Mesenchymal stem cell of Wharton's jelly (primary cell): ENCODE results near the genes UPF2 and MCM10.

- CAGE, long polyA plus RNA: no peak
Observed at GRCh38 chr10:11569848-11570440, 41.5 kb downstream of the USP6NL start.

- CAGE, long polyA plus RNA: no peak
Observed at GRCh38 chr10:11612388-11613010, 1.0 kb upstream of the USP6NL start.

GRCh38 chr10:11625078-11625465 lies 13.6 kb upstream of the USP6NL start:
- CAGE, long polyA plus RNA: no peak

DNA sequence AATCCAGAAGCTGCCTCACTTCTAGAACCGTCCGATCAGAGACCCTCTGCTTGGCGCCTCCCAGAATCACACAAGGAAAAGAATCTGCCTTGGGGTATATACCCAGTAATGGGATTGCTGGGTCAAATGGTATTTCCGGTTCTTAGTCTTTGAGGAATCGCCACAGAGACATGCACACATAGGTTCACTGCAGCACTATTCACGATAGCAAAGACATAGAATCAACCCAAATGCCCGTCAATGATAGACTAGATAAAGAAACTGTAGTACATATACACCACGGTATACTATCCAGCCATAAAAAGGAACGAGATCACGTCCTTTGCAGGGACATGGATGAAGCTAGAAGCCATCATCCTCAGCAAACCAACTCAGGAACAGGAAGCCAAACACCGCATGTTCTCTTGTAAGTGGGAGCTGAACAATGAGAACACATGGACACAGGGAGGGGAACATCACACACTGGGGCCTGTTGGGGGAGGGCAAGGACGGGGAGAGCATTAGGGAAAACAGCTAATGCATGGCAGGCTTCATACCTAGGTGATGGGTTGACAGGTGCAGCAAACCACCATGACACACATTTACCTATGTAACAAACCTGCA lies 58.1 kb upstream of the ECHDC3 start:
- CAGE, long polyA plus RNA: no peak

- CAGE, long polyA plus RNA: no peak
Observed at GRCh38 chr10:11687060-11687807, 54.9 kb upstream of the ECHDC3 start.

- CAGE, long polyA plus RNA: no peak
Observed at GRCh38 chr10:11798719-11799310, 24.3 kb upstream of the PROSER2 start.

DNA sequence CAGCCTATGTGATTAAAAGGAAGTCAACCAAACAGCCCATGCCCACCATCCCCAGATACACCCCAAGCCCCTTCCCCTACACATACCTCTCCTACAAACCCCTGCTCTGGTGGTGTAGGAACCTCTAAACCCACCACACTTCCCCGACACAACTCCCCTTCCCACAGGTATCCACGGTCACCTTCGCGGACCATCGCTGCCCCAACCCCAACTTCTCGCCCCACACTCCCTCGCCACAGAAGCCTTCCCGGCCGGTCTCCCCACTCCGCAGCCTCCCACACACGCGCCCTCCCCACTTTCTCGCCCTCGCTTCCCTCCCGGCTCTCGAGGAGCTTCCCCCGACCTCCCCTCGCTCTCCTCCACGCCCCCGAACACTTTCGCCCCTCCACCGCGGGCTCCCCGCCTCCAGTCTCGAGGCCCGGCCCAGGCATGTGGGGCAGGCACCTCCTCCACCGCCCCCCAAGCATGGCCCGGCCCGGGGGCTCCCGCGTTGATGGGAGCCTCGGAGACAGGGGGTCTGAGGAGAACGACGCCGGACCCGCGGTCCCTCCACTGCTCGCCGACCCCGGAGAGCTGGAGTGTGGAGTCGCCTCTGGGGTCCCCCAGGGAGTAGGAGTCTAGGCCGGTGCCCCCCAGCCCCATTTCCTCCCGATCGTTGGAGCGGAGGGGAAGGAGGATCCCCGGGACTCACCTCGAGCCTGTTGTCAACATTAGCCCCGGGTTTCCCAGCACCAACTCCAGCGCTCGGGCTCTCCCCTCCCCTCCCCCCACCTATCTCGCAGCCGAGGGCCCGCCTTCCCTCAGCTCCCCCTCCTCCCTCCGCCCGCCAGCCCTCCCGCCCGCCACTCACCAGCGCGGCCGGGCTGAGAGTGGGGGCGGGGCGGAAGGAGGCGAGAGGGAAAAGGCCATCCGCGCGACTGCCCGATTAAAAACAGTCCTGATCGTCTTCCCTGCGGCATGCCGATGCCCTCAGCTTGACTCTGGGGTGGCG lies at the start of gene UPF2:
Gene UPF2, minus strand, starts transcription at position 746 of the 991 bp plus-strand sequence.
- CAGE, long polyA plus RNA: no peak

GRCh38 chr10:12045582-12045976 lies 3.0 kb upstream of the UPF2 start:
- CAGE, long polyA plus RNA: no peak

DNA sequence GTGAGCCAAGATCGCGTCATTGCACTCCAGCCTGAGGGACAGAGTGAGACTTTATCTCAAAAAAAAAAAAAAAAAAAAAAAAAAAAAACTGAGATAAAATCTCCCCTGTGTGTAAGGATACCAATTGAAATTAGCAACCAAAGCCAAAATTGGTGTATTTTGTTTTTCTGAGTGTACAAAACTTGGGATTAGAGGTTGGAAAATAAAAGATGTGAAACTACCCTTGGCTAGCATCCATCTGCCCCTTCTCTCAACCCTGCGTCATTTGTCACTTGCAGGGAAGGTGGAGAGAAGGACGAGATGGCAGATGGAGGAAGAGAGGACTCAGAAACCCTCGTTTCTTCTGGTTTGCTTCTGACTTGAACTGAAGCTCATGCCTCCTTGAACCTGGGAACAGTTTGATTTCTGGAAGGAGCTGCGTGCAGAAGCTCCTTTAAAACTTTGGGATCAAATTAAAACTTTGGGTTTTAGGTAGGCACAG lies 16.1 kb upstream of the CAMK1D start:
- CAGE, long polyA plus RNA: no peak

DNA sequence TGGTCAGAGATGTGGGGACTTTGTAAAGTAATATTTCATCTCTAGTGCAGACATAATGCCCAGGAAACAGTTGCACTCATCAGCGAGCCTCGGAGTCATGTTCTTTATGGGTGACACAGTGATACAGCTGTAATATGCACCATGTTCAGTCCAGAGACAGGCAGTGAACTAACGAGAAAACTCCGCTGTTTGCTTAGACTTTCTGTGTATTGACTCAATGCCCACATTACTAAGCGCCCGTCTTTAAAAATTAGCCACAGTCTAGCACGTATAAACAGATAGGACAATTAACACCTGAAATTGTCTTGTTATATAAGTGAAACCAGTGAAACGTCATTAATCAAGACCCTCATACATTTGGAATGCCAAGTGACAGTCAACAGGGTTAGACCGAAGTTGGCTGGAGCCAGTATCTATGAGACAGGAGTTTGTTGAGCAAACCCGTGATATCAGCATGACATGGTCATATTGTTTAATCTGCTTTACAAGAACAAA lies 56.0 kb downstream of the CAMK1D start:
- CAGE, long polyA plus RNA: no peak

GRCh38 chr10:12456769-12457139 lies 107.4 kb downstream of the CAMK1D start:
- CAGE, long polyA plus RNA: no peak

DNA sequence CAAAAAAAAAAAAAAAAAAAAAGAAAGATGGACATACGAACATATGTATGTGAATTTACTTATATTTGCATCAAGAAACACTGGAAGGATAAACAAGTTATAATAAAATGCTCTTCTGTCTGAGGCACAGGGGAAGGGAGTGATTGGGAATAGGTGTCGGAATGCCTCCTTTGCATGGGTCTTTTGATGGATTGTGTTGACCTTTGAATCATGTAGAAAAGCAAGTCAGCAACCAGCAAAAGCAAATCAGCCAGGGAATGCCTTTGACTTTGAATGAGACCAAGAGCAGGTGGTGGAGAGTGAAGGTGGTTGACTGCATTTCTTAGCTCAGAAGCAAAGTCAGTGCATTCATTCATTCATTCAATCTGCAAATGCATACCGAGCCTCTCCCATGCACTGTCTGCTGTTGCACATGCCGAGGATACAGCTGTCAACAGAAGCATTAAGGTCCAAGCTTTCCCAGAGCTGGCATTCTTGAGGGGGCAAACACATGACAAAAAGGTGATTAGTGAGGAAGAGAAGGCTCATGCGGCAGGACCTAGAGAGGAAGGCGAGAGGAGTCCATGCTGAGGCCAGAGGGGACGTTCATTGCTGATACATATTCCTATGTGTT lies 108.5 kb downstream of the CAMK1D start:
- CAGE, long polyA plus RNA: no peak

DNA sequence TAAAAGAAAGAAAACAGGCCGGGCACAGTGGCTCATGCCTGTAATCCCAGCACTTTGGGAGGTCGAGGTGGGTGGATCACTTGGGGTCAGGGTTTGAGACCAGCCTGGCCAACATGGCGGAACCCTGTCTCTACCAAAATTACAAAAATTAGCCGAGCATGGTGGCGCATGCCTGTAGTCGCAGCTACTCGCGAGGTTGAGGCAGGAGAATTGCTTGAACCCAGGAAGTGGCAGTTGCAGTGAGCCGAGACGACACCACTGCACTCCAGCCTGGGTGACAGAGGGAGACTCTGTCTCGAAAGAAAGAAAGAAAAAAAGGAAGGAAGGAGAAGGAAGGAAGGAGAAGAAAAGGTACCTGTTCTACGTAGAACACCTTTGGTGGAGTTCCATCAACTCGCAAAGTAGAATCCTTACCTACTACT lies 24.4 kb upstream of the MCM10 start:
- CAGE, long polyA plus RNA: no peak

GRCh38 chr10:13161081-13161754 lies at the start of gene MCM10:
Gene MCM10, plus strand, starts transcription at chr10:13161558.
- CAGE, long polyA plus RNA: no peak

GRCh38 chr10:13340555-13340988 lies 7.5 kb downstream of the SEPHS1 start:
- CAGE, long polyA plus RNA: no peak

GRCh38 chr10:13440194-13440746 lies 88.5 kb downstream of the BEND7 start:
- CAGE, long polyA plus RNA: no peak

- CAGE, long polyA plus RNA: no peak
Observed at GRCh38 chr10:13625004-13625630, 38.4 kb downstream of the PRPF18 start.

- CAGE, long polyA plus RNA: no peak
Observed at GRCh38 chr10:13631414-13631931, 44.7 kb downstream of the PRPF18 start.

DNA sequence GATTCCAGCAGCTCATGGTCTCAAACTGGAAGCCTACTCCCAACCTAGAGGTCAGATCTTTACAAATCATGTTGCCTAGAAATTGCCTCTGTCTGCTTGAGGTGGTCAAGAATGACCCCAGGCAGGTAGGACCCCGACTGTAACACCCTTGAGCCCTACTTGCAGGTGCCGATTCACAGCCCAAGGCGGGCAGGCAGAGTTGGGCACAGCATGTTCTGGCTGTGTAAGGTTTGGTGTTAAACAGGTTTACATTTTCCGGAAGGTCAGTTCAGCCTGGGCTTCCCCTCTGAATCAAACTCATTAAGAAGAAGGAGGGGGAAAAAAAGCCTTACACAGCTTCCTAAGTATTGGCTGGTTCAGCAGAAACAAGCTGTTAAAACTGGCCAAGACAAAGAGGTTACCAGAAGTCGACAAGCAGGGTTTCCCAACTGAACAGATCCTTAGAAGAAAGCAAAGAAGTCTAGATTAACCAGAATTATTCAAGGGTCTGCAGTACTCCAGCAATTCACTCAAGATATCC lies 132.6 kb downstream of the PRPF18 start:
- CAGE, long polyA plus RNA: no peak

GRCh38 chr10:13757302-13757737 lies 170.6 kb downstream of the PRPF18 start:
- CAGE, long polyA plus RNA: no peak